ENCODE measurements around the genes COX6B2, C19orf85, ZNF579, ZNF784, ZSCAN5B and SMIM17.

- RRBS, result 96% methylated on average over 4 of the region's 35 CpGs
Measured at GRCh38 chr19:55345594-55346521, 6.2 kb downstream of the KMT5C start.

- RRBS, result 7% methylated on average over 14 of the region's 63 CpGs
Measured at GRCh38 chr19:55353666-55354505, 633 bp downstream of the COX6B2 start.

DNA sequence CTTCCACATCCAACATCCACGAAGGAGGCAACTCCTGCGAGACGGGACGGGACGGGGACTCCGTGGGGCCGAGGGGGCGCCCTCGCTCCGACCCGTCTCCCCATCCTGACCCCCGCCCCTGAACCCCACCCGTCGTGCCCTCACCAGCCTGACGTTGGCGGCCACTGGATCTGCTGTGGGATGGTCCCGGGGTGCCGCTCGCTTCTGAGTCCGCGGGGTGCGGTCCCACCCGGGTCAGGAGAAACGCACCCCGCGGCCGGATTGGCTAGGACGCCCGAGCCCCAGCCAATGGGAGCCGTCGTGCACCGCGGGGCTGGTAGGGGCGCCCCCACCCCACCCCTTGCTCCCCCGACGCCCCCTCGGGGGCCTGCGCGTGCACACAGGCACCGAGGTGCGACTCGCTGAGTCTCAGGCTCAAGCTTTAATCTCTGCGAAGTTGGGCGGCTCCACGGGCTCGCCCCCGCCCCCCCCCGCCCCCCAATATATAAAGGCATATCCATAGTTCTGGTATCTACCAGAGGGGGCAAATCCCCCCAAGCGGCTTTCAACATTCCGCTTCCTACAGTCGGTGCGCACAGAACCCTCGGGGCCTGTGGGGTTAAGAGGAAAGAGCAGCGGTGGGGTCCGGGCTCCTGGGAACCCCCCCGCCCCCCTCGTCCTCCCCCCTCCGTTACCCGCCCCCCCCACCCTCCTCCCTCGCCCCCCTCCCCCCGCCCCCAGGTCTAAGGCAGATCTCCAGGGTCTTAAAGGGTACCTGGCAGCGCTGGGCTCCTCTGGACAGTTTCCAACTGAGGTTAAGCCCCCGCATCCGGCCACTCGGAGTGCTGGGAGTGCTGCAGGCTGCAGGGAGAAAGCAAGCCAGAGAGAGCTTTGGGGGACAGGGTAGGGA lies at the start of gene COX6B2:
TSS of gene COX6B2 (minus strand) at position 214 of the 889 bp plus-strand sequence.
- RRBS, result 47% methylated on average over 10 of the region's 65 CpGs

DNA sequence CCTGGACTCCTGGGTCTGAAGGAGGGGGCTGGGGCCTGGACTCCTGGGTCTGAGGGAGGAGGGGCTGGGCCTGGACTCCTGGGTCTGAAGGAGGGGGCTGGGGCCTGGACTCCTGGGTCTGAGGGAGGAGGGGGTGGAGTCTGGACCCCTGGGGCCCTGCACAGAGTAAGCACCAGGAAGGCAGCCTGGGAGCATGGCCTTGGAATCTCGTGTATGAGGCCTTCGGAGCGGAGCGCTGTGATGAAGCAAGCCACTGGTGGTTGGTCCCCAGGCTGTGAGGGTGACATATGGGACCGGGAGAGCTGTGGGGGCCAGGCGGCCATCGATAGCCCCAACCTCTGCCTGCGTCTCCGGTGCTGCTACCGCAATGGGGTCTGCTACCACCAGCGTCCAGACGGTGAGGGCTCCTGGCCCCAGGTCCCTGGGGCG lies 710 bp downstream of the TMEM190 start:
- RRBS, result 55% methylated on average over 7 of the region's 13 CpGs

DNA sequence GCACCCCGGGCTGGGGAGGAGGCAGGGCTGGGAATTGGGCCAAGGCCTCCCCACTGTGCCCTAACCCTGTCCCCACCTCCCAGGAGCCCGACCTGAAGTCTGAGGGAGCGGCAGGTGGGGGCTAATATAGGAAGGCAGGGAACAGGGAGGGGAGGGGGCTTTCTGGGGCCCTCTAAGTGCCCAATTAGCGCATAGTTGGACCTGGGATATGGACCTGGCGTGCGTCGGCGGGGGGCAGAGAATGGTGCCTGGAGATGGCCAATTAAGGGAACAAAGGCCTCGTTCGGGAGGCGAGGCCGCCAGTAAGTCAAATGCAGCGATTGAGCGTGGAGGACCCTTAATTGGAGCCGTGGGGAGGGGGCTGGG lies at the start of gene C19orf85:
TSS of gene C19orf85 (minus strand) at position 101 of the 366 bp plus-strand sequence.
- RRBS, result 17% methylated on average over 1 of the region's 15 CpGs

DNA sequence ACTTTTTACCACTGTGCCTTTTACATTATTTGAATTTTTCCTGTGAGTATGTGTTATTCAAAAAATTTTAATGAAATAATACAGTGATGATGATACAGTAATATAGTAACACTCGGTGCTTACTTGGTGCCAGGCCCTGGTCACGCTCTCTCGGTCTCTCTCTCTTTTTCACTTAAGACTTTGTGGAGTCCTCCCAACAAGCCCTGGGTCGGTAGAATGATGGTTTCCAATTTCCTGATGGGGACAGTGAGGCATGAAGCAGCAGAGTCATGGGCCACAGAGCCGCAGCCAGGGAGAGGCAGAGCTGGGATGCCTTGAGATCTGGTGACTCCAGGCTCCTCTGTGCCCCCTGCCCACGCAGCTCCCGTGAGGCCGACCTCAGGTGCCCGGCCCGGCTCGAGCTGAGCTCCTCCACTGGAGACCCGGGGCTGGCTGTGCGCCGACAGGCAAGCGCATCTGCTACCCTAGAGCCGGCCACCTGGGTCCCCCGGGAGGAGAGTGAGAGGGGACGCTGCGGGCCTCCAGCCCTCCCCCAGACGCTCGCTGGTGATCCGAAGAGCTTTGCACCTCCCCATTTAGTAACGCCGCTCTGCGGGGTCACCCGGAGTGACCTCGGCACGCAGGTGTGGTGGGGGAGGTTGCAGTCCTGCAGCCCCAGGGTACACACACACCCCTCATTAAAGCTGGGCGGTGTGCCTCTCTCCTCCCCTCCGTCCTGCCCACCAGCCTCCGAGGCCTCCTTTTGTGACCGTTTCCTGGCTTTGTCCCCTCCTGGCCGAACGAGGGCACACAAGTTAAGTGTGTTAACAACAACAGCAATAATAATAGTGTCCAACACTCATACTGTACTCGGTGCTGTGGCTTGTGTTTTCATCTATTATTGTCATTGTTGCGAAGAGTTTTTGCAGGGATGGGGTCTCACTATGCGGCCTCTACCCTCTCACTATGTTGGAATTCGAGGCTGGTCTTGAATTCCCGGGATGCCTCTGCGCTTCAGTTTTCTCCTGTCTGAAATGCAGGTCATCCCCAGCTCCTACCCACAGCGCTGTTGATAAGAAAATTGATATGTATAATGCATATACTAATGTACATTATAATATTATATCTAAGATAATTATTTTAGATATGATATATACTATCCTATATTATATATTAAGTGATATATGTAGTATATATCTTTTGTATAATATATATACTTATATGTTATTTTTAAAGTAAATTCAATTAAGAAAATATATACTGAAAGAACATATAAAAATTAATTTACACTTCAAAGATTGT lies 4.6 kb upstream of the SBK3 start:
- RRBS, result 59% methylated on average over 12 of the region's 41 CpGs

GRCh38 chr19:55580687-55581328 lies at the start of gene ZNF579:
TSS of gene ZNF579 (minus strand) at chr19:55580848.
- RRBS, result 2% methylated on average over 19 of the region's 22 CpGs

GRCh38 chr19:55581668-55582558 lies 1.3 kb upstream of the ZNF579 start:
- RRBS, result no CpG with 5 or more reads among the region's 10 CpGs

DNA sequence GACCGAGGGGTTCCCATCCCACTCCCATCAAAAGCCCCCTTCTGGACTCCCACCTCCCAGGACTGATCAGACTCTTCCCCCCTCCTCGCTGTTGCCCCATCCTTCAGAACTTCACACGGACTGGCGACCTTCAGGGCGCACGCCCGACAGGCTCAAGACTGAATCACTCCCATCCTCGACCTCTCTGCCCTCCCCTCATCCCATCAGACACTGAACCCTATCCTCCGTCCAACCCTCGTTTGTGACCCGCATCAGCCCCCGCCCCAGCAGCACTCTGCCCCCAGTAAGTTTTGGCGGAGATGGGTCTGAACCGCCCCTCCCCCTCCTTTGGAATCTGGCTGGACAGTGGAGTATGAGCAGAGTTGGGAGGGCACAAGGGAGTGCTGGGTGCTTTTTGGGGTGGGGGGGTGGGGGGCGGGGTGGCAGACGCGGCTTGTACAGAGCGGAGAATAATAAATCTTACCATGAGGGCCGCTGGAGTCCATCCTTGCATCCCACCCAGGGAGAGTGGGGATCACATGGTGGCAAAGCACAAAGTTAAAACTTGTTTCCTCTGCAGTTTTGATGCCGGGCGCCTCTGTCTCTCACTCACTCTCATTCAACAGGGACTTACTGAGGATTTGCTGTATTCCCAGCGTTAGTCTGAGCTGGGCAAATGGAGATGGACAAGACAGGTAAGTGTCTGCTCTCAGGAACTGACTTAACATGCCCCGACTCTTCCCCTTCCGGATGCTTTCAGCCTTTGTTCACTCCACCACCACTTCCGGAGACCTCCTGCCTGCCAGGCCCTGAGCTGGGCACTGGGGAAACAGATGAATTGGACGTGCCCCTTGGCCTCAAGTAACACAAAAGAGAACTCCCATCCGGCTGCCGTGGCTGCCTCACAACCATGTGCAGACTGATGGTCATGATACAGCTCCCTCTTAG lies 7.3 kb downstream of the ZNF784 start:
- RRBS, result 100% methylated on average over 2 of the region's 28 CpGs

GRCh38 chr19:55620733-55621912 lies 3.2 kb downstream of the ZNF784 start:
- RRBS, result no CpG with 5 or more reads among the region's 37 CpGs

DNA sequence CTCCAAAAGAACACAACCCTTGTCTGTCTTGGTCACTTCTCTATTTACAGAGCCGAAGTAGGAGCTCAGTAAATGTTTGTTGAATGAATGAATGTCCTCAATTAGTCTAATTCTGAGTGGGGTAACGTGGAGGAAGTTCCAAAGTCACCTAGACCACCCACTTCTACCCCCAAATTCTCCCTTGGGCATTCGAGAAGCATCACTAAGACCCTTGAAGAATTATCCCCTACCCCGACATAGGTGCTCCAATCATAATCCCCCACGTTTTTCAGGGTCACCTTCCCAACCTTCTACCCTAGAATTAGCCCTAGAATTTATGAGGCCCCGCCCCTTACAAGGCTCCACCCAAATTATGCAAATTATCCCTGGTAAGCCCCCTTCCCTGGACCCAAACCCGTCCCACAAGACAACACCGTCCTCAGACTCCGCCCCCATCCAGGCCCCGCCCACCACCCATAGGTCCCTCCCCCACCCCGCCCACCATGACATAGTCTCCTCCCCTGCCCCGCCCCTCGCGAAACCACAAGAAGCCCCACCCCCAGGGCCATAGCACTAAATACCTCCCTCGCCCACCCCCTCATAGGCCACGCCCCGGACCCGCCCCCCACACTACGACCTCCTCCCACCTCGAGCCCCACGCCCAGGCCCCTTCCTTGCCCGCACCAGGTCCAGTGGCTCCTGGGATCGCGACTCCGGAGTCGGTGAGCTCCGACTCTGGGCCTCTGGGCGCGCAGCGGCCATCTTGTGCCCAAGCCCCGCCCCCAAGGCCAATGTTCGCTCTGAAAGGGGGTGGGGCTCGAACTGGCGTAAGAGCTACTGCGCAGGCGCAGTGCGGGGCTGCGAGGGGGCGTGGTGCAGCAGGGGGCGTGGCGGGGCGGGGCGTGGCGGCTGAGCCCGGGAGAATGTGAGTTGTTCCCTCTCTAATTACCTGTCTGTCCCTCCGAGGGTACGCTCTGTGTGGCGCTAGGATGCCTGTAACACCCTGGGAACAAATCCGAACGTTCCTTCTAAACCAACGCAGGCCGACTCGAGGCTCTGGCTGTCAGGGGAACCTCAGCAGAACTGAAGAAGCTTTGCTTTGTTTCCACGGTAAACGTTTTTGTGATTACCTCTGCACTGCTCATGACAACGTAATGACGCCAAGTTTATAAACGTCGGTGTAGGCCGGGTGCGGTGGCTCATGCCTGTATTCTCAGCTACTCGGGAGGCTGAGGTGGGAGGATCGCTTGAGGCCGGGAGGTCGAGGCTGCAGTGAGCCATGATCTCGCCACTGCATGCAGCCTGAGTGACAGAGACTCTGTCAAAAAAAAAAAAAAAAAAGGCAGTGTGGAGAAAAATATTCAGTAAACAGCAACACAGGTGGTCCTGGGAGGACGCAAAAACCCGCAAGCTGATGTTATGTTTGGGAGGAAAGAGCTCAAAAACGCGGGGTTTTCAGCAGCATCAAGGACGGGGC lies at the start of gene ZNF784:
TSS of gene ZNF784 (minus strand) at position 746 of the 1,456 bp plus-strand sequence.
- RRBS, result 4% methylated on average over 6 of the region's 71 CpGs

DNA sequence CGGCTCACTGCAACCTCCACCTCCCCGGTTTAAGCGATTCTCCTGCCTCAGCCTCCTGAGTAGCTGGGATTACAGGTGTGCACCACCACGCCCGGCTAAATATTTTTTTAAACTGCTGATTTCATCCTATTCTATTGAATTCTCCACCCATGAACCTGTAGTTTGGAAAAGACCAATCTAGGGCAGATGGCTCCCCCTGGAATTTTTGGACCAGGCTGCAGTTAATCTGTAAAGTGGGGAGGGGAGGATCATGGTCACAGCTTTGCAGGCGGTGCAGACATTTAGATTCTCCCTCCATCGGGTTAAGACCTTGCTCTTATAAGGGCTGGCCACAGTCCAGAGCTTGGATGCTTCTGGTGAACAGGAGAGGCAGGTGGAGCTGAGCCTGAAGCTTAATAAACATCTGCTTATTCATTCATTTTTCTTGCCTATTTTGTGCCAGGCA lies 1.1 kb upstream of the CCDC106 start:
- RRBS, result no CpG with 5 or more reads among the region's 7 CpGs

- RRBS, result no CpG with 5 or more reads among the region's 32 CpGs
Measured at GRCh38 chr19:55704077-55704922, 29.3 kb downstream of the EPN1 start.

DNA sequence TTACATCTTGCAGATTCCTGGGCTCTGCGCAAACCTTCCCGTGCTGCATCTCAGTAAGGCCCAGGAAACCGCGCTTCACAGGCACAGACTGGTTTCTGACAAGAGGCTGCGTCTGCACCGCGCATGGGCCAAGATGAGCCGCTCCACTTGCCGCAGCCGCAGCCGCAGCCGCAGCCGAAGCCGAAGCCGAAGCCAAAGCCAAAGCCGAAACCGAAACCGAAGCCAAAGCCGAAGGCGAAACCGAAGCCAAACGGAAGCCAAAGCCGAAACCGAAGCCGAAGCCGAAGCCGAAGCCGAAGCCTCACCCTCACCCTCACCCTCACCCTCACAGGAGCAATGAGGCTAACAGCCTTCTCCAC lies 29.4 kb downstream of the ZNF787 start:
- RRBS, result no CpG with 5 or more reads among the region's 28 CpGs

DNA sequence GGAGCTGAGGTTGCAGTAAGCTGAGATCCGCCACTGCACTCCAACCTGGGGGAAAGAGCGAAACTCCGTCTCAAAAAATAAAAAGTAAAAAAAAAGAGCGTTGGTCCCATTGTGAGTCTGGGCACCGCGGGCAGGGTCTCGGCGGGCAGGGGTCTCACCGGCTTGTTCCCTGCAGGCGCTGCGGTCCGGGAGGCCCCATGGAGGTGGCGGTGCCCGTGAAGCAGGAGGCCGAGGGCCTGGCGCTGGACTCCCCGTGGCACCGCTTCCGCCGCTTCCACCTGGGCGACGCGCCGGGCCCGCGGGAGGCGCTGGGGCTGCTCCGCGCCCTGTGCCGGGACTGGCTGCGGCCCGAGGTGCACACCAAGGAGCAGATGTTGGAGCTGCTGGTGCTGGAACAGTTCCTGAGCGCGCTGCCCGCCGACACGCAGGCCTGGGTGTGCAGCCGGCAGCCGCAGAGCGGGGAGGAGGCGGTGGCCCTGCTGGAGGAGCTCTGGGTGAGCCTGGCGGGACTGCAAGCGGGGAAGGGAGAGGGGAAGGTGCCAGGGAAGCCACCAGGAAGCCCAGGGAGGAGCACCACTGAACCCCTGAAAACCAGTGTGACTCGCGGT lies 5.7 kb downstream of the ZNF444 start:
- RRBS, result 98% methylated on average over 12 of the region's 45 CpGs

DNA sequence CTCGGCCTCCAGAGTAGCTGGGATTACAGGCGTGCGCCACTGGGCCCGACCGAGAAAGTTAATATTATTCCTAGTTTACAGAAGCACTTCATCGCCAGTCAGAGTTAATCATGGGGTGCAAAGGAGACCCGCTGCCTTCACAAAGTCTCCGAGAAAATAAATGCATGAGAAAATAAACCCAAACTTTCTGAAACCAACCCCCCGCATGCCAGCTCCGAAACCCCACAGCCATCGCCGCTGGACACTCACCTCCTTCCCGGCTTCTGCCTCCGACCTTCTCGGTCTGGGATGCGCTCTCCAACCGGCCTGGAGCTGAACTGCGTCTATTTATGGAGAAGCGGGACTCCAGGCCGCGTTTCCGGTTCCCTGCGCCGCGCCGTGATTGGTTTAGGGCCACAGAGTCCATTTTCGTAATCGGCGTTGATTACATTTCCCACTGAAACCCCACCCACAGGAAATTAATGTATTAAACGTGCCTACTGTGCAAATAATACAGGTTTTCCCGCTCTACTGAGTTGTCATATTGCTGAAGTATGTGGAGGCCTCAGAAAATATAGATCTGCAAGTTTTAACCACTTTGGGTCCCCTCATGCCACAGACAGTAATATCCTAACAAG lies at the start of gene ZSCAN5B:
TSS of gene ZSCAN5B (minus strand) at position 299 of the 617 bp plus-strand sequence.
- RRBS, result no CpG with 5 or more reads among the region's 31 CpGs

GRCh38 chr19:56312902-56313561 lies 1.6 kb downstream of the ZSCAN5A start:
- RRBS, result no CpG with 5 or more reads among the region's 7 CpGs

DNA sequence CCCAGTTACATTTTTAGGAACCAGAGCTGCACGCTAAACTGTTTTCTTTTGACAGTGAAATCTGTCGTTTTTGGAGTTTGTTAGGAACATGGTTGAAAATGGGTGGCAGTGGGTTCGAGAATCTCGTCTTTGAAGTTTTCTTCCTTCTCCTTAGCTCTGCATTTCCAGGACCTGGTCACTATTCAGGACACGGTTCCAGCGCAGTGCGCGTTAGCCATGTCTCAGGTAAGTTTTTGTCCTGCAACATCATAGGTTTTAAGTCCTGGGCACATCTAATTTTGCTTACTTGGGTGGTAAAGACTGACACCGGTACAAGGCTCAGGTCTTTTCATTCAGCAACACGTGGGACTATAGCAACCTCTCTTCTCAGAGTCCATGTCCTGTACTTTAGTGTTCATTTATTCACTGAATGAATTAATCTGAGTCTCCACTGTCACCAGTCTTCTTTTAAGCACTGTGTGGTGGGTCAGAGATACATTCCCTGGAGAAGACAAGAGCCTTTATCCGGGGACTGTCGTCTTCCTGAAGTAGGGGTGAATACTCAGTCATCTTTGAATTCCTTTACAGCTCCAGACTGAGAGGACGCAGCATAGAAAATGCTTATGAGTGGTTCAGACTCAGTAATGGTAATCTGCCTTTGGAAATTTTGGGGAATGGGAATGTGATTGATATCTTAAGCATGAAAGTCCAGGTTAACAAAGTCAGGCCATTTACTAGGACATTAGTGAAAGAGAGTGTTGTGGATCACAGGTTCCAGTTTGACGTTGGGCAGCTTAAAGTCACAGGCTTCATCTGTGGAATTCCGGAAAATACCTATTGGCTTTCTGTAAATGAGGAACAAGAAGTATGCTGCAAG lies 24.4 kb downstream of the ZNF582 start:
- RRBS, result no CpG with 5 or more reads among the region's 15 CpGs

DNA sequence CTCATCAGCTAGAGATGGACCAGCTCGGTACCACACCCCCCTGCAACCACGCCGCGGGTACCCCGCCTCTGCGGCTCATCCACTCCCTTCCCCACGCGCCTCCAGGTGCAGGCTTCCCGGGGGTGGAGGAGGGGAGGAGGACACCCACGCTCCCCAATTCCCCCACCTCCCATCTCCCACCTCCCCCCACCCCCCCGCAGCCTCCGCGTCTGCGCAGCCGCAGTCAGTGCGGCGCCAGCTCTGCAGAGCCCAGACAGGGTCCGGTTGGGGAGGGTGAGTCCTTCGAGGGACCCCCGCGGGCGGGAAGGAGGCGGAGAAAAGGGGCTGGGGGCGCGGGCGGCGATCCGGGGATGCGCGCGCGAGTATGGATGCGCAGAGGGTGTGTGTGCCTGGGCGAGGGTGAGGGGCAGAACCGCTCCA lies at the start of gene SMIM17:
TSS of gene SMIM17 (plus strand) at position 222 of the 420 bp plus-strand sequence.
- RRBS, result 94% methylated on average over 15 of the region's 35 CpGs

DNA sequence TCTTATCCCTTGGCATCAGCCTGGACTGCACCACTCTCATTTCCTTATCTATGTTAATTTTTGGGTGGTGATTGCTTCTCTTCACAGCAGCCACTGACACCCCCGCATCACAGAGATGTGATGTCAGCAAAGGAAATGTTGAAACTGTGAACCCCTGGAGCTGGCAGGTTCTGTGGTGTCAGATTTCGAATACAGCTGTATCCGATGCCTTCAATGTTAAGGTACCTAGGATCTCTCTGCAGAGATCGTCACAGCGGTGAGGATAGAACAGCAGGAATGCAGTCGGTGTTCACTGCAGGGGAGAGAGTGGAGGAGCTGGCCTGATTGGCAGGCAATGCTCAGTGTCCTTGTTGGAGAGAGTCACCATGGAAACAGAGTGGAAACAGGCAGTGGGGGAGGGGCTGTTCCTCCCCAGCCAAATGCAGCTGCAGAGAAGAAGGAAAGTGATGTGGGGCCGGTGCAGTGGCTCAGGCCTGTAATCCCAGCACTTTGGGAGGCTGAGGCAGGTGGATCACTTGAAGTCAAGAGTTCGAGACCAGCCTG lies 79.5 kb upstream of the ZNF835 start:
- RRBS, result no CpG with 5 or more reads among the region's 8 CpGs

Measured in HL-60 (cell line).